Ileum (tissue), 1 donor: ENCODE measurements around a stretch of chr3.

DNA sequence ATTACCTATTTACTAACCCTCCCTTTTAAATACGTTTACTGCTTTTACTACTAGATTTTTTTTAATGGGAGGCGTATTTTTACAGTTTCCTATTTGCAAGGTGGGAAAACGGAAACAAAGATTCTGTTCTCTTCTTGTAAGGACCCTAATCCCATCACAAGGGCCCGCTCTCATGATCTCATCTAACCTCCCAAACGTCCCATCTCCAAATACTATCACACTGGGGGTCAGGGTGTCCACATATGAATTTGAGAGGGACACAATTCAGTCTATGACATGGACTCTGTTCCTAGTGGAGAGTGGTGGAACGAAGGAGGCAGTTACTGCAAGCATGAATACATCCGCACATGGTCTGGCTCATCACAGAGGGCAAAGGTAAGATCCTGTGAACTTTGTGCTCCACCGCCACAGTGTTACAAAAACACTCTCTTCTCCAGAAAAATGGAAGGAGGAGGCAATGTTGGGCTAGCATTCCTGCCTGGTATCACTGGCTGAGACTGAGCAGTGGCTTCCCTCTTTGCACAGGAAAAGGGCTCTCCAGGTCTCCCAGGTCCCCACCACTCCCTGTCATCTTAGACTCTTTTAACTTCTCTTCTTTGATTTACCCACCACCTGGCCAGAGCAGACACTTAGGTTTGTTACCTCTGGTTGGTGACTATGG, 1.6 kb upstream of the EEFSEC start:
- PRO-cap = no peak

- PRO-cap = no peak
These were observed 39.1 kb downstream of the DNAJB8 start for GRCh38 chr3:128427725-128427924.

DNA sequence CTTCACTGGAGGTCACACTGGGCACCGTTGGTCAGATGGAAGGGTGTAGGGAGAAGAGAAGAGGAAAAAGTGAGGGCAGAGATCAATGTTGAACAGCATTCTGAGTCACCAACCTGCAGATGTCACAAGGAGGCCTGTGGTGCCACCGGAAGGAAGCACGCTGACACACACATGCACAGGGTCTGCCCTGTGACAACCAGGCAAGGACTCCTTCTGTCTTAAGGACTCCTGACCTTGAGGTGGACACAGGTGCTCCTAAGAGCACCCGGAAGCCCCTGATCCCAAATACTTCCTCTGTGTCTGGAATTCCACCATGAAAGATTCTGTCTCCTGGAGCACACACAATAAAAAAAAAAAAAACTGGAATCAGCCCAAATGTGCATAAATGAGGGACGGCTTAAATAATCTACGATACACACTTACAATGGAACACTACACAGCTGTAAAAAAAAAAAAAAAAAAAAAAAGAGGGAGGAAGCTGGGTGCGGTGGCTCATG, 58.5 kb downstream of the RPN1 start:
- PRO-cap = no peak

DNA sequence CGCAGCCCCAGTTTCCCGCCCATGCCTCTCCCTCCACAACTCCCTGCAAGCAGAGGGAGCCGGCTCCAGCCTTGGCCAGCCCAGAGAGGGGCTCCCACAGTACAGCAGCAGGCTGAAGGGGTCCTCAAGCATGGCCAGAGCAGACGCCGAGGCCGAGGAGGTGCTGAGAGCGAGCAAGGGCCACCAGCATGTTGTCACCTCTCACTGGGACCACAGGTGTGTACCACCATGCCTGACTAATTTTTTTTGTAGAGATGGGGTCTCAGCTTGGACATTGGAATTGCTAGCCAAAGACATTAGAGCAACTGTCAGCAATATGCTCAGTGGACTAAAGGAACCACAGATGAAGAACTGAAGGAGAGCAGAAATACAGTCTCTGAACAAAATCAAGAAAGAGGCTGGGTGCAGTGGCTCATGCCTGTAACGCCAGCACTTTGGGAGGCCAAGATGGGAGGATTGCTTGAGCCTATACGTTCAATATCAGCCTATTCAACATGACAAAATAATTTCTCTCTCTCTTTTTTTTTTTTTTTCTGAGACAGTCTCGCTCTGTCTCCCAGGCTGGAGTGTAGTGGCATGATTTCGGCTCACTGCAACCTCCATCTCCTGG, 17.4 kb downstream of the RAB7A start:
- PRO-cap = no peak

GRCh38 chr3:128766061-128766631, 40.2 kb downstream of the RAB7A start:
- PRO-cap = no peak

DNA sequence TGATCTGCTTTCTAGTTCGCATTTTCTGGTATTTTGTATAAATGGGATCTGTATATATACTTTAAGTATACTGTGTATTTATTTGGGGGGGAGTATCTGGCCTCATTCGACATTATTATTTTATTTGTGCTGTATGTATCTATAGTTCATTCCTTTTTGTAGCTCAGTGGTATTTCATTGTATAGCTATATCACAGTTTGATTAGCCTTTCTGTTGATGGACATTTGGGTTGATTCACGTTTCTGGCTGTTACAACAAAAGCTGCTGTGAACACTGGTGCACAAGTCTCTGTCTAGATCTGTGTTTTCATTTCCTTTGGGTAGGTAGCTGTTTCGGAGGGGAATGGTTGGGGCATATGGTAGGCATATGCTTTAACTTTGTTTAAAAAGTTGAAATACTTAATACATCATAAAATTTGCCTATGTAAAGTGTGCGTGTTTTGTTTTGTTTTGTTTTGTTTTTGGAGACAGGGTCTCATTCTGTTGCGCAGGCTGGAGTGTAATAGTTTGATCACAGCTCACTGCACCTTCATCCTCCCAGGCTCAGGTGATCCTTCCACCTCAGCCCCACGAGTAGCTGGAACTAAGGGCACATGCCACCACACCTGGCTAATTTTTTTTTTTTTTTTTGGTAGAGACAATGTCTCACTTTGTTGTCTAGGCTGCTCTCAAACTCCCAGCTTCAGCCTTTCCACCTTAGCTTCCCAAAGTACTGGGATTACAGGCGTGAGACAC, 42.3 kb downstream of the RAB7A start:
- PRO-cap = no peak

DNA sequence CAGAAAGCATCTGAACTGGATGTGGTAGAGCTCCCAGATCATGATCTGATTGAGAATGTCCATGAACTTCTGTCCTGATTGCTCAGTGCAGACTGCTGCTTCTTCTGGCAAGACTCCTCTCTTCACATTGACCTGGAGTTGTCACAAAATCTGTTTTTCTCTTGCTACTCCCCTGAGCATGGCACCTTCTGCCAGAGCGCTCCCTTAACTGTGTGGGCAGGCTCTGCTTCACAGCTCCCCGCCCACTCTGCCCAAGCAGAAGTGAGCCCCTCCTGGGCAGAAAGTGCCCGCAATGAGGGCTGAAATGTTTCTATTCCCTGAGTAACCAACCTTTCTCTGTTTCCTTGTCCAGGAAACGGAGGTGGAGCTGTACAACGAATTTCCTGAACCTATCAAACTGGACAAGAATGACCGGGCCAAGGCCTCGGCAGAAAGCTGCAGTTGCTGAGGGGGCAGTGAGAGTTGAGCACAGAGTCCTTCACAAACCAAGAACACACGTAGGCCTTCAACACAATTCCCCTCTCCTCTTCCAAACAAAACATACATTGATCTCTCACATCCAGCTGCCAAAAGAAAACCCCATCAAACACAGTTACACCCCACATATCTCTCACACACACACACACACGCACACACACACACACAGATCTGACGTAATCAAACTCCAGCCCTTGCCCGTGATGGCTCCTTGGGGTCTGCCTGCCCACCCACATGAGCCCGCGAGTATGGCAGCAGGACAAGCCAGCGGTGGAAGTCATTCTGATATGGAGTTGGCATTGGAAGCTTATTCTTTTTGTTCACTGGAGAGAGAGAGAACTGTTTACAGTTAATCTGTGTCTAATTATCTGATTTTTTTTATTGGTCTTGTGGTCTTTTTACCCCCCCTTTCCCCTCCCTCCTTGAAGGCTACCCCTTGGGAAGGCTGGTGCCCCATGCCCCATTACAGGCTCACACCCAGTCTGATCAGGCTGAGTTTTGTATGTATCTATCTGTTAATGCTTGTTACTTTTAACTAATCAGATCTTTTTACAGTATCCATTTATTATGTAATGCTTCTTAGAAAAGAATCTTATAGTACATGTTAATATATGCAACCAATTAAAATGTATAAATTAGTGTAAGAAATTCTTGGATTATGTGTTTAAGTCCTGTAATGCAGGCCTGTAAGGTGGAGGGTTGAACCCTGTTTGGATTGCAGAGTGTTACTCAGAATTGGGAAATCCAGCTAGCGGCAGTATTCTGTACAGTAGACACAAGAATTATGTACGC, 66.0 kb upstream of the ACAD9 start:
- PRO-cap = no peak

DNA sequence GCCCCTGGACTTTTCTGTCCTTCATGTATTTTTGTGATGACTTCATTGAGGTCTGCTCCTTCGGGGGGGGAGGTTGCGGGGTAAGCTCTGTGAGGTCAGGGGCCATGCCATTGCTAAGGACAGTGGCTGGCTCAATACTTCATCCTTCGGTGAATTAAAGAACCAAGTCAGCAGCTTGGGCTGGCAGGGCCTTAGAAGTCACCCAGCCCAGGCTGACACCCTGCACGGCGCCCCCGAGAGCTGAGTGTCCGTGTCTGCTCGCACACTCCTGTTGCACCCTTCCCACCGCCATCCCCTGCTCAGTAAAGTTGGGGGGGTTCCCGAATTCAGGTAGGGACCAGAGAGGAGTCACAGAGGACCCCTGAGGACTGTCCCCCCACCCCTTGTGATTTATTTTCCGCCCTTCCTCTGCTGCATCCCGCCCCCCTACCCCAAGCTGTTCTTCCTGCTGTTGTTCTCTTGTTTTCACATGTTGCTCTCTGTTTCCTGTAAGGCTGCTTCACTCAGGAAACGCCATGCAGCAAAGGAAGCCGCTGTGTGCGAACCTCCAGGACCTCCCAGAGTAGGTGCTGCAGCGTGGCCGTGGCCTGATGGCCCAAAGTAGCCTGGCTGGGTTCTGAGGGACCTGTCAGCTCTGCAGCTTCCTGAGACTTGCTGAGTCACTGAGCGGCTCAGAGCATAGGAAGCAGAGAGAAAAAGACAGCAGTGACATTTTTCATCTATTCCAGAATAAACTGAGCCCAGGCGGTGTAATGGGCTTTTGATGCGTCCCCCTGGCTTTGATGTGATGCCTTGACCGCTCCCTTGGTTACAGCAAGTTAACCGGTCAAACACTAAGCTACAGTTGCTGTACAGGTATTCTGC, 14.5 kb downstream of the EFCC1 start:
- PRO-cap = no peak

DNA sequence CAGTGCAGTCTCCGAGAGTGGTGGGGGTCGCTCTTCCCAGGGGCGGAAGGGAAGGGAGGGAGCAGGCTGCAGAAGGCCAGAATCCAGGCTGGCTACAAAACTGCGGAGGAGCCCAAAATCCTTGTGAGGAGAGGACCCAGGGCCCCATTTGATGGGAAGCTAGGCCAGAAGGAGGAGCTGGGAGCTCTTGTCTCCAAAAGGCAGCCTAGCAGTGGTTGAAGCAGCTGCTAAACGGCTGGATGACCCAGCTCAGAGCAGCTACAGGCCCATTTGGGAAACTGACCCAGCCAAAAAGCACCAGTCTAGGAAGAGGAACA, 1.0 kb upstream of the RAB43 start:
- PRO-cap = no peak

DNA sequence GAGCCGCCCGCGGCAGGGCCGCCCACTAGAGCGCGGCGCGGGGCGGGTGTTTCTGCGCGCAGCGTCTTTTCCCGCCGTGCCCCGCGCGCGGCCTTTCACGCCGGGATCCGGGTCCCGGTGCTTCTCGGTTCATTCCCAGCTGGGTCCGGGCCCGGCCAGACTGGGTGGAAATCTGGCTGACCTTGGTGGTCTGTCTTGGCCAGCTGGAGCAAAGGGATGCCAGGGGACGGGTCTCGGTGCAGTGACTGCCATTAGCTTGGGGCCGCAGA, 220 bp upstream of the CNBP start:
- PRO-cap = bidirectional peak, plus-strand start at position 132 of the sequence, minus-strand start outside the sequence

DNA sequence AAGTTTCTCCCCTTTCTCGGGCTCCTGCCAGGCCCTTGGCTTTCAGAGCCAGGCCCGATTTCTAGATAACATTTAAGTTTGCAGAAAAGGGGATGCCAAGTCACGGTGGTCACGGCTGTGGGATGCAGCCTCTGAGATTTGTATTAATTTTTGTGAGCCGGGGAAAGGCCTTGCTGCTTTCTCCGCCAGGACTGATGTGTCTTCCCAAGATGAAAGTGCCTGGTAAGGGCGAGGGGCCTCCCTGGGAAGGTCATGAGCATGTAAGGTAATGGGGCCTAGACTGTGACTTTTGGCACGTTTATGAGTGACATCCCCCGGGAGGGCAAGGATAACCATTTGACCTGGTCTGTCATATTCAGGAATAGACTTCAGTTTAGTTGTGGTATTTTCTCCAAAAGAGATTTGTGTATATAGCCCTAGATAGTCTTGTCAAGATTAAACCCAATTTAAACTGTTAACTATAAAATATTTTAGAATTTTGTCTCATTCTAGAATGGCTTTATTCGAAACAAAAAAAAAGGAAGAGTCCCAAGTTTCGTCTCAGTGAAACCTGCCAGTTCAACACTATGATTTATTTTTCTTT, 646 bp upstream of the CNBP start:
- PRO-cap = no peak

DNA sequence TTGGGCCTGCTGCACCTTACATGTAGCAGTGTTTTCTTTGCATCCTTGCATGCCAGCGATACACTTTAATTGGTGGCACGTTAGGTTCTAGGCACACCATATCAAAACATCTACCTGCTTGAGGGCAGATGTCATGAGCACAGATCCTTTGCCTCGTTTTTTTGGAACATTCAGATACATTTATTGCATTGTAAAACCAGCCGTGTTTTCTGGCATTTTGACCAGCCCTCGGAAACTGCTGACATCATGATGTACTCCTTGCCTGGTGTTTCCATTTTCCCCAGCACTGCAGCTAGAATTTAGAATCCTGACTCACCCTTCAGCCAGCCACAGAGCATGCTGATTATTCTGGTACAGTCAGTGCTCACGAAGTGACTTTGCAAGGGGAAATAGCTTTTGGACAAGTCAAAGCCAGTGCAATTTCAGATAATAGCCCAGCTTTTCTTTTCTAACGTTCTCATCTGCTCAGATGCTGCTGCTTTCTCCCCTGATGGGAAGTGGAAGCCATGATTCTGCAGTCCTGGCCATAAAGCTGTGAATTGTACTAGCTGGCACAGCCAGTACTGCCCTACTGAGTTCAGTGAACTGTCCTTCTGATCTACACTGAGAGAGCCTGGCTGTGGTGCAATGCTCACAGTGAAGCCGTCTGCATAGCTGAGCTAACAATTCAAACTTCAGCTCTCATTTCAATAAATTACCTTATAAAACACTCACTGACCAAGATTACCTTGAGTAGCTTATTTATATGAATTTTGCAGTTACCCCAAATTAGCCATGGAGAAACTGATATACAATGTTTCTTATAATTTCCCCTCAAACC, 12.1 kb upstream of the CNBP start:
- PRO-cap = no peak

DNA sequence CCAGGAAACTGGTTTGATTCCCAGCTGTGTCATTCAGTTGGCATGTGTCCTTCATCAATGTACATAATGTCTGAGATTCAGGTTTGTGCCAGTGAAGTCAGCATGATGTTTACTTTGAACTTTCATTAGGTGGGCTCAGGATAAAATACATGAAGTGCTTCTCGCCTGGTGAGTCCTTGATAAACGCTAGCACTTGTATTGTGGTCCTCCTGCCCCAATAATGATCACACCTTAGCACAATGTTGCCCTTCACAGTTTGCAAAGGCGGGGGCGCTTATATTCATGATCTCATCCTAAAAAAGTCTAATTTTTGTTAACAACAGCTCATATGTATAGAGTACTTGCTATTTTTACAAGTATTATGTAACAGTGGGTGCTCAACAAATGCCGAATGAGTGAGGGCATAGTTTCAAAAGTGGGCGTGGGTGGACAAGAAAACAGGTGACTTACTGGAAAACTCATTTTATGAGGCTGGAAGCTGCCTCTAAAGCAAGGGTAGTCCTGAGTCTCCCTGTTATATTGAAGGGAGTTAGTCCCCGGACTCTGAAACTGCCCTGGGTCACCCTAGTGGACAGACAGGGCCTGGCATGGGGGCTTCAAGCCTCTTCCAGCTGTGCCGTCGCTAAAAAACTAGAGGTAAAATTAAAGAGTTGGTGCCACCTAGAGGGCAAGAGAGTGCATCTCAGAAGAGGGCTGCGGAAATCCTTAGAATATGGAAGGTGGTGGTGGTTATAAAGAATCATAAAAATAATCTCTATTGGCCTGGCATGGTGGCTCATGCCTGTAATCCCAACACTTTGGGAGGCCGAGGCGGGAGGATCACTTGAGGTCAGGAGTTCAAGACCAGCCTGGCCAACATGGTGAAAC, 3.9 kb upstream of the COPG1 start:
- PRO-cap = no peak

GRCh38 chr3:129311892-129312457, 4.1 kb downstream of the H1-10 start:
- PRO-cap = no peak

- PRO-cap = no peak
These were observed 956 bp upstream of the H1-10 start for GRCh38 chr3:129317019-129317465.

GRCh38 chr3:129424040-129424537, 4.3 kb downstream of the EFCAB12 start:
- PRO-cap = no peak

- PRO-cap = no peak
These were observed 1.8 kb downstream of the IFT122 start for GRCh38 chr3:129441807-129442328.

DNA sequence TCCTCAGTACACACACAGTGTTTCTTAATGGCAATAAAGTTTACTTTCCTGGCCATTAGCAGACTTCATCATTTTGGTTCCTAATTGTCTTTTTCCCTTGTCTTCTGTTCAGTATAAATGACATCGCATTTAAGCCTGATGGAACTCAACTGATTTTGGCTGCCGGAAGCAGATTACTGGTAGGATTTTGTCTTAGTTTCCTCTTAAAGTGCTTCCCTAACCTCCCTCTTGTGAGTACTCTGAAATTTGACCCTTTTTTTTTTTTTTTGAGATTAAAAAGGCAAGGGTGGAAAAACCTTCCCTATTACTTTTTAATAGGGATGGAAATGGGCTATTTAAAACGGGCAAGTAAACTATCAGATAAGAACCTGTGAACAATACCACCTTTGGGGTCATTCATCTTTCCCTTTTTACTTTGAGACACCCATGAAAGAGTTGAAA, 9.8 kb downstream of the IFT122 start:
- PRO-cap = no peak

DNA sequence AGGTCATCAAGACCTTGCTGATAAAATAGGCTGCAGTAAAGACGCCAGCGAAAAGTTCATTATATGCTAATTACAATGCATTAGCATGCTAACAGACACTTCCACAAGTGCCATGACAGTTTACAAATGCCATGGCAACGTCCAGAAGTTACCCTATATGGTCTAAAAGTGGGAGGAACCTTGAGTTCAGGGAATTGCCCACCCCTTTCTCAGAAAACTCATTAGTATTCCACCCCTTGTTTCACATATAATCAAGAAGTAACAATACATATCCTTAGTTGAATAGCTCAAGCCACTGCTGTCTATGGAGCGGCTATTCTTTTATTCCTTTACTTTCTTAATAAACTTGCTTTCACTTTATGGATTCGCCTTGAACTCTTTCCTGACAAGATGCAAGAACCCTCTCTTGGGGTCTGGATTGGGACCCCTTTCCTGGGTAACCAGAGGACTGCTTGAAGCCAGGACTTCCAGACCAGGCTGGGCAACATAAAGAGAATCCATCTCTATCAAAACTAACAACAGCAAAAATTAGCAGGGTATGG, 92.8 kb upstream of the PLXND1 start:
- PRO-cap = no peak

GRCh38 chr3:130110356-130111344, 29.0 kb downstream of the ALG1L2 start:
- PRO-cap = no peak